BE2C (cell line): ENCODE measurements around a stretch of chr13.

GRCh38 chr13:44274756-44275362 is 98.8 kb upstream of the SERP2 start:
- RRBS, result no CpG with 5 or more reads among the region's 4 CpGs

- RRBS, result no CpG with 5 or more reads among the region's 3 CpGs
Measured at GRCh38 chr13:44310773-44311482, 62.7 kb upstream of the SERP2 start.

GRCh38 chr13:44363750-44364469 is 9.7 kb upstream of the SERP2 start:
- RRBS, result no CpG with 5 or more reads among the region's 11 CpGs

DNA sequence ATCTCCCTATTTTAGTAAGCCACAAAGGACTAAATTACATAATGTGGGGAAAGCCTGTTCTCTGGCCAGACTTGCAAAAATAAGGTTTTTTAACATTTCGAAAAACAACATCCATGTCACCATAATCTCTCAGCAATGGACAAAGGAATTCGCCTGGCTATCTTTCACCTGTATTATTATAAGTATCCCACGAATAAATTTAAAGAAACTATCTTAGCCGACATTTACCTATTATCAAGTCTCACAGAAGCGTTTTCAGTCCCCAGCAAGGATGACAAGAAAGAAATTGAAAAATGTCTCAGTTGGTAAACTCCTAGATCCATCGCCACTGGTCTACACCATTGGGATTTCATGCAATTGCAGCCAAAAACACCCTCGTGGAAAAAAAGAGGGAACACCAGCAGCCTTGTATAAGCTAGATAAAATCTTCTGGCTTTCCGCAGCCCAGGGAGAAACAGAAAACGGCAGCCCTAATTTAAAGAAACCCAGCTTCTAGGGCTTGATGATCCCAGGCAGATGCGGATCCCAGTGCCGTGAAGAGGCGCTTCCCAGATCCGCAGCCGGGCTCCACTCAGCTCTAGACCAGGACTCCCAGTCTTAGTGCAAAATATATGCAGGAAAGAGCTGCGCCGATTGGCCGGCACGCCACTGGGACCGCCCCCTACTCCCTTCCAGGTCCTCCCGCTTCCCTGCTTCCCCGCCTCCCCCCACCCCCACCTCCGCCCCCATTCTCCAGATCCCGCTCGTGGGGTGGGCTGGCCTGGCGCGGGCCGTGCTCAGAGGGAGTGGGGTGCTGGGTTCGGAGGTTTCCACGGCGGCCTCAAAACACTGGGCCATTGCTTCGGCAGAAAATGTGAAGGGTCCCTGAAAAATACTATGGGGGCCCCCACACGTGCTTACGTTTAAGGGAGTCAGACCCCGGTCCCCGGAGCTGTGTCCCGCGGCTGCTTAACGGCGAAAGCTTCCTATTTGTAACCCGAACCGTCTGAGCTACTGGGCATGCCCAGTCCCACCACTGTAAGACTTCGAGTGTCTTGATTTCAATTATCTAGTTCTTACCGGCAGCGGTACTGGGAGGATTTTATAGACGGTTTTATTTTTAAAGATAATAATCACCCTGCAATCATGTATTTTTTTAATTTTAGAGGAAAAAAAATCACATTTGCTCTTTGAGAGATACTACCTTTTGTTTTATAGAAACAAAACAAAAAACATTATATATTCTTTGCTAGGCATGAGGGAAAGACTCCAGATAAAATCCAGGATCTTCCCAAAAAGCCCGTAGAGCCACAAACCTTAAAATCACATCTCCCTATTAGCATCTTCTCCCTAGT is 63.1 kb downstream of the SERP2 start:
- RRBS, result 1% methylated on average over 4 of the region's 46 CpGs

GRCh38 chr13:44572941-44573498 is 3.1 kb downstream of the TSC22D1 start:
- RRBS, result no CpG with 5 or more reads among the region's 7 CpGs

DNA sequence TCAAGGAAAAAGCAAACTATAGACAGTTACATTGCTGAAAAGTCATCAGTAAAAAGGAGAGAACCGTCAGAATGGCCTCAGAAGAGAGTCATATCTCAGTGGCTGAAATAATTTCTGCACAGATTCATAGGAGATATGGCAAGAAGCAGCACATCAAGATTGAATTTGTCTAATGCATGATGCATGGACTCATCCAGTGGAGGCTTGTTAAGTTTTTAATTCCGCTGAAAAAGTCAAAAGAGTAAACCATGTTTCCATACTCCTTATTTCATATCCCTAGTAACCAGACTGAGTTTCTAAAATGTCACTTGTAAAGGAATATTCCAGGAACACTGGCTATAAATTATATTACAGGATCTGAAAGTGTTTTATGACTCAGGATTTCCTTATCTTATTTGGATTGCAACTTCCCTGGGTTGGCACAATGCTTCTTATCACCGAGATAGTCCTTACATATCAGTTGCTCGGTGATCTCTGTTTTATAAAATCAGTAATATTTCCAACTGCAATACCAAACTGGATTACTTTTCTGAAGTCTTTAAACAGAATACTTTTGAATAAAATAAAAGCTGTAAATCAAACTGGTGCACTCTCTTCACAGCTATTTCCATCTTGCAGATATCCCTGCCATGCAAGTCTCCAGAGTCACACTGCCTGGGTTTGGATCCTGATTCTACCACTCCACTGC is 180.2 kb upstream of the TSC22D1 start:
- RRBS, result no CpG with 5 or more reads among the region's 4 CpGs

DNA sequence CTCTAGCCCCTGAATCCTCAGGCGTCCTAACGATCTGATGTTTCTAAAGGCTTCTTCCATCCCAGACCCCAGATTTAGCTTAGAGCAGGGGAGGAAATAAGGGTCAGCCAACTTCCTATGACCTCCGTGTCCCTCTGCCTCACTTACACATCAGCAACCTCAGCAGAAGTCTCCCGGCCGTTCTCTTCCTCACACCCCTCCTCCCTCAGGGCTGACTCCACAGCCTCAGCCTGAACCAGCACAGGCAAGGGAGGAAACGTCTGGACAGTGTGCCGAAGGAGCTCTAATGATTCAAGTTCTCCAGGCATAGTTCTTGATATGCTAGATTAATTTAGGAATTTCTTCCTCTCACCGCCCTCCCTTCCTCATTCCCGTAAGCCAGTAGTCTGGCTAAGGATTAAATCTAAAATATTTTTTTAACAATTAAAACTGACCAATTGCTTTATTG is 121.4 kb downstream of the NUFIP1 start:
- RRBS, result no CpG with 5 or more reads among the region's 9 CpGs

DNA sequence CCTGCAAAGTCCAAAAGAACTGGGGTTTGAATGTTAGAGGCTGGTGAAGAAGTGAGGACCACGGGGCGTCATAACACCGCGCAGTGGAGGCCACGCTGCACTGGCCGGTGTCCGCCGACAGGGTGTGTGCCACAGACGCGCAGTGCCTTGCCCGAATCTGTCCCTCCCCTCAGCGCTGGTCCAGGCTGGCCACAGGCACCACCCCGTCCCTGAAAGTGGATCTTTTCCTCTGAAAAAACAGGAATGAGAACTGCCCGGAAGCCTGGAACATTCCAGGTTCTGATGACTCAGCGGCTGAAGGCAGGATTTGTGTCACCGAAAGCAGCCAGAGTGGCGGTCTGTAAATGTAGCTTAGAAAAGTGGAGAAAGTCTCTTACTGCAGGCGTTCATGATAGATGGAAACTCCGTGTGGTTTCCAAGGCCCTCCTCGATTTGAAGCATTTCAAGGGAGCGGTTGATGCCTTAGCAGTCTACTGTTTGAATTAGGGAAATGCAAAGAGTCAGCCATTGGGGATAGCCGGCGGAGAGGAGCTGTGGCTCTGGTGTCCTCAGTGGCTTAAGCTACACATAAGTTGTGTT is 70.9 kb downstream of the NUFIP1 start:
- RRBS, result no CpG with 5 or more reads among the region's 23 CpGs

- RRBS, result no CpG with 5 or more reads among the region's 5 CpGs
Measured at GRCh38 chr13:45151596-45152092, 31.3 kb downstream of the GTF2F2 start.

GRCh38 chr13:45342096-45342256 is 993 bp upstream of the TPT1 start:
- RRBS, result no CpG with 5 or more reads among the region's 1 CpG

DNA sequence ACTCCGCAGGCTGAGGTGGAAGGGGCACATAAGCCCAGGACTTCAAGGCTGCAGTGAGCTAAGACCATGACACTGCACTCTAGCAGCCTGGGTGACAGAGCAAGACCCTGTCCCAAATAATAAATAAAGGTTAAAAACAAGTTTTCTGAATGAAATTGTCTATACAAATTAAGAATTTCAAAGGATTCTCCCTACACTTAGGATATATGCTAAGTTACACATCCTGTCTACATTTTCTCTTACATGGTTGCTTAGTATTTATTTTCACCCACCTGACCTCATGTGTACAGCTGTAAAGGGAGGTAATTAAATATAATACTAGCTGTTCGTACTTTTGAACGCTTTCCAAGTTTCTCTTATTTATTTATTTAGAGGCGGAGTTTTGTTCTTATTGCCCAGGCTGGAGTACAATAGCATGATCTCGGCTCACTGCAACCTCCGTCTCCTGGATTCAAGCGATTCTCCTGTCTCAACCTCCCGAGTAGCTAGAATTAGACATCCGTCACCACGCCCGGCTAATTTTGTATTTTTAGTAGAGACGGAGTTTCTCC is 1.4 kb downstream of the SLC25A30 start:
- RRBS, result no CpG with 5 or more reads among the region's 12 CpGs

DNA sequence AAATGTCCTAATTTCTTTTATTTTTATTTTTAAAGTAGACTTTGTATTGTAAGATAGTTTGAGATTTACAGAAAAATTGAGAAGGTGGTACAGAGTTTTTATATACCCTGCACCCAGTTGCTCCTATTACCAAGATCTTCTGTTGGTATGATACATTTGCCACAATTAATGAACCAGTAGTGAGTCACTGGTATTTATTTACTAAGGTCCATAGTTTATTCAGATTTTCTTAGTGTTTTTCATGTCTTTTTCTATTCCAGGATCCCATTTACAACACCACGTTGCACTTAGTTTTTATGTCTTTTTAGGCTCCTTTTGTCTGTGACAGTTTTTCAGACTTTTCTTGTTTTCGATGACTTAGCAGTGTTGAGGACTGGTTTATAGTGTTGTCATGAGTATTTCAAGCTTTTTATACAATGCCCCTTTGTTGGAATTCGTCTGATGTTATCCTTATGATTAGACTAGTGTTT is 35.8 kb downstream of the COG3 start:
- RRBS, result no CpG with 5 or more reads among the region's 3 CpGs

- RRBS, result no CpG with 5 or more reads among the region's 15 CpGs
Measured at GRCh38 chr13:45645293-45645609, 29.7 kb upstream of the ERICH6B start.

DNA sequence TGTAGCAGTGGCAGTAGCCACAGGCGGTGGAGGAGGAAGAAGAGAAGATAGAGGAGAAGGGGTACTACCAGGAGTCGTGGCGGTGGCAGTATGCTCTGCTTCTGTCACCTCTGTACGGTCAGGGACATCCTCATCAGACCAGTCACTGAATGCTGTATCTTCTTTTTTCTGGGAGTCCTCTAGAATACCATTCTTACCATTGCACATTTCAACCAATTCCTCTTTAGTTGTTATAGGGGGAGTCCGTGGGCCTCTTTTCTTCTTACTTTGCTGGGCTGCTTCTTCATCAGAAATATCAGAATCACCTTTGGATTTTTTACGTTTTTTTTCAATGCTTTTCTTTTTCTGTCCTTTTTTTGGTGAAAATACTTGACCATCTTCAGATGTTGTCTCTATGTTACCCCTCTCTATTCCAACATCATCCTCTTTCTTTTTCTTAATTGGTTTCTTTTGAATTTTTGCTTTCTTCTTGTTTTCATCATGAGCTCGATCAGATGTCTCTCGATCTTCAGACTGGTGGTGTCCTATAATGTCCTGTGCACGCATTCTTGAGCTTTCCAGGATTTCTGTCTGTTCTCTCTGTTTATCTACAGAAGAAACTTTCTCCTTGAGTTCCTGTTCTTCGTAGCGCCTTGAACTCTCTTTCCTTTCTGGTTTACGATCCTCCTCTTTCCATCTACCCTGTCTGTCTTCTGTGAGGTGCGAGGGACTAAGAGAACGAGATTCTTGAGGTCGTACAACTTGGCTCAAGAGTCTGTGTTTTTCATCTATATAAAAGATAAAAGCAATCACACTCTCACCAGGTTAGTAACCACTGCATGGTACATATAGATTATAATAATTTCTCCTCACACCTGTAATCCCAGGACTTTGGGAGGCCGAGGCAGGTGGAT is 83.1 kb downstream of the ZC3H13 start:
- RRBS, result no CpG with 5 or more reads among the region's 16 CpGs

DNA sequence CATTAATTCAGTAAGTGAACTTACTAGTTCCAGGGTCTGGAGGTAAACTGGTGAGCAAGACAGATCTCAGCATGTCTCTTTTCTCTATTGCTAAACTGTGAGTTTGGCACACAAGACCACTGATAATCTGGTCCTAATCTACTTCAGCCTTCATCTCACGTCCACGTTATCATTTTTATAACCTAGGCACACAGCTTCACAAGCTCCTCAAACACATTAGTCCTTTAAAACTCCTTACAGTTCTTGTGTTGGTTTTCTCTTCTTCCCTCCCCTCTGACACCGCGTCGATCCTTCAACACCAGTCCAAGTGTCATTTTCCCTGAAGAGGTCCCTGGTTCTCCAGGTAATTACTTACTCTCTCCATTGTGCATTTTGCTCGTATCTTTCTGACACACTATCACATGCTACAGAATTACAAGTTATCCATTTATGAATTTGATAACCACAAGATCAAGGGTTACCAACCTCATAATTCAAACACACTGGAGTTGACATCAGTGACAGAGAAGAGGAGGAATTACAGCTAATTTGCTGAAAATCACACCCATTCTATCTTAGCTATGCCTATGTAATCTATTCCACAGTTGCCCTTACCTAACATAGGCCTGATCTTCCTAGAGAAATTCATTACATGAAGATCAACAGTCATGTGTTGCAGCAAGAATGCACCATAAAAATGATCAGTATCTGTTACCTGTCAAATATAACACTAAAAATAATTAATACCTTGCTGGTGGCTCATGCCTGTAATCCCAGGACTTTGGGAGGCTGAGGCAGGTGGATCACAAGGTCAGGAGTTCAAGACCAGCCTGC is 14.3 kb downstream of the ZC3H13 start:
- RRBS, result no CpG with 5 or more reads among the region's 6 CpGs

DNA sequence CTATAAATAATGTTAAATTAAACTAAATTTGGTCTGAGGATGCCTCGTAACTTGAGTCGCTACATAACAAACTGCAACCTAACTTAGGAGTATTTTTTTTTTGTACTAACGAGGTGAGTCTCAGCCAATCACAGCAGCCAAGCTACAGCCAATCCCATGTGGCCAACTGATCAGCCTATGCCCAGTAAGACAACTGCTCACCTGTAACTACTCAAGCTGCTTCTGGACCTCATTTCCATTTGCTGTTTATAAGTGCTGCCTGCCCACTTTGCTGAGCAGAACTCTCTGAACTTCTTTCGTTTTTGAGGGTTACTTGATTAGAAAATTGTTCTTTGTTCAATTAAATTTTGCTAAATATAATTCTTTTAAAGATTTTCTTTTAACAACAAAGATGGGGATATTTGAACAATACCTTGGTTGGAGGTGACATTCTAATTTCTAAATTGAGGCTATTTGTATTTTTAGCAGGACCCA is 3.8 kb downstream of the CPB2 start:
- RRBS, result no CpG with 5 or more reads among the region's 4 CpGs

- RRBS, result no CpG with 5 or more reads among the region's 8 CpGs
Measured at GRCh38 chr13:46121487-46122236, 16.8 kb upstream of the CPB2 start.

- RRBS, result no CpG with 5 or more reads among the region's 6 CpGs
Measured at GRCh38 chr13:46158483-46159179, 23.3 kb downstream of the LCP1 start.

- RRBS, result no CpG with 5 or more reads among the region's 2 CpGs
Measured at GRCh38 chr13:46161424-46161672, 20.6 kb downstream of the LCP1 start.

GRCh38 chr13:46168721-46169292 is 13.2 kb downstream of the LCP1 start:
- RRBS, result no CpG with 5 or more reads among the region's 2 CpGs